B cell (primary cell): Measurements from ENCODE around the gene FOXD4L3.

DNA sequence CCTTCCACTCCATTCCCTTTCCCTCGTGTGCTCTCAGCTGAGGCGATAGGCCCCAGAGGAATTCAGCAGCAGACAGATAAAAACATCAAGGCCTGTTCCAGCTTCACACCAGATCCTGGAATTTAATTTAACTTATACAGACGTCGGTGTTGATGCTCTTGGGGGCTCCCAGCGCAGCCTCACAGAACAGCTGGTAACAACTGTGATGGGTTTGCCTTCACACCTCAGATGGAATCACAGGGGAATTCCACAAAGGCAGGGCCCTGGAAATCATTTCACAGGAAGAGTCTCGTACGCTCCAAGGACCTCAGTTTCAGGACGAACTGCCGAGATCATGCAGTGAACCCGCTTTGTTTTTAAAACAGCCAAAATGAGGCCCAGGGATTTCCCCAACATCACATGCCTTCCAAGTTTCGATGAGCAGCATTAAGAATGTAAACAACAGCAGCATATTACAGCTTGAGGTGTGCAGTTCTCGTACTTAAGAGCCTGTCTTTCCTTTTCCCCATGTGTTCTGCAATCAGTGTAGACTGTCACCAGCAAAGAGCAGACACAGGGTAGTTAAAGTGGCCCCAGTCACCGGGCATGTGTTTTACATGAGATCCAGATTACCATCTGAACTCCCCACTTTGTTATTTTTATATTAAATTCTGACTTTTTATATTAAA, 73.5 kb upstream of the ALDH1B1 start:
- PRO-cap, result no peak
- CAGE, long polyA plus RNA, result no peak

DNA sequence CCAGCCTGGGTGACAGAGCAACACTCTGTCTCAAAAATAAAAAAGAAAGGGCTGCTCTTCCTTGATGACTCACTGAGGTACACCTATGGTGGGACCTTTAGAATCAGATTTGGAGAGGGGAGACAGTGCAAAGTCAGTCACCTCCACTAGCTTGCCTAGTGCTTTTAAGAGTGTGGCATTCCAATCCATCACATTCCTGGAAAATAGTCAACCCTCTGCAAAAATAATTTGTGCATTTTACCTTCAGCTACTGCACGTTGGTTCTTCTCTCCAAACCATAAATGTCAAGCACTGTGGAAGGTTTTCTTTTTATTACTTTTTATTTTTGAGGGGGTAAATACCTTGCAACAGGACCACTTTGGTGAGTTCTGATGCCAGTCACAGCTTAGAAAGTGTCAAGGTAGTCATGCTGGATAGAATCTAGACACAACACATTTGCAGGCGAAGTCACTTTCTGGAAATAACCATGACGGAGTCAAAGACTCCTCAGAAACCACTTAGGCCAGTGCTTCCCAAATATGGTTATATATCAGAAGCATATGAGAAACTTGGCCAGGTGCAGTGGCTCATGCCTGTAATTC, 9.3 kb upstream of the ALDH1B1 start:
- PRO-cap, result no peak
- CAGE, long polyA plus RNA, result no peak

DNA sequence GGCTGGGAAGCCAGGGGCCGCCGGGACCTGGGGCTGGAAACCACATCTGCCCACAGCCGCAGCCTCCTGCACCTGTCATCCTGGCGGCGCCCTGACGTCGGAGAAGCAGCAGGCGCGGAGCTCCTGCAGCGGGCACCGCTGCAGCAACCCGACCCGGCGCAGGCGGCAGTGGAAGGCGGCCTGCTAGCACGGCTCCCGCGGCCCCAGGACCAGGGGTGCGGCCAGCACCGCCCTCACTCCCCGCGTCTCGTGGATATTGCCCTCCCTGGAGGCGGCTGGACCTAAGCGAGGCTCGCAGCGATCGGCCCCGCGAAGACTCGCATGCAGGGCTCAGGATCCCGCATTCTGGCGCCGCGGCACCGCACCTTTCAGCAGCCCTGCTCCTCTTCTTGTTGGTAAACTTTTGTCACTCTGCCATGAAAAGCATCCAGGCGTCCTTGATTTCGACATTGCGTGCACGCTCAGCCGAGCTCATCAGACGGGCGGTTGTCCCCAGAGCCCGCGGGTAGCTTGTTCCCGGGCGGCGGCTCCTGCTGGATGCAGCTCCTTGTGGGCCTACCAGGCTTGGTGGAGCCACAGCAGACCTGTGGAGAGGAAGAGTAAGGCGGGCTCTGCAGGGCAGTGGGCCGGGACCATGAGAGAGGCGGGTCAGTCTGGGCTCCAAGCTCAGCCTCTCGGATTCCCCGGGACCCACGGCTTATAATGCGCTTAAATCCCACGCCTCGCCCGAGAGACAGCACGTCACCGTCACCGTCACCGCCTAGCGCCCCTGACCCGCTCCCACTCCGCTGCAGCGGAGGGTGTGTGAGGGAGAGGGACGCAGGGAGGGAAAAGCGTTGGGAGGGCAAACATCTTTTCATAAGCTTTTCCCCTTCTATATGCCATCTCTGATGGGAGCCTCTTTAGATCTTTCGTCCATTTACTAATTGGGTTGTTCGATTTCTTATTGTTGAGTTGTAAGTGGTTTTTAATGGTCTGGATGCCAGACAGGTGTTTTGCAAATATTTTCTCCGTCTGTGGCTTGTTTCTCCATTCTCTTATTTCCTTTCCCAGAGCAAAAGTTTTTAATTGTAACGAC, 1.8 kb upstream of the ANKRD18A start:
- PRO-cap, result no peak
- CAGE, long polyA plus RNA, result no peak

DNA sequence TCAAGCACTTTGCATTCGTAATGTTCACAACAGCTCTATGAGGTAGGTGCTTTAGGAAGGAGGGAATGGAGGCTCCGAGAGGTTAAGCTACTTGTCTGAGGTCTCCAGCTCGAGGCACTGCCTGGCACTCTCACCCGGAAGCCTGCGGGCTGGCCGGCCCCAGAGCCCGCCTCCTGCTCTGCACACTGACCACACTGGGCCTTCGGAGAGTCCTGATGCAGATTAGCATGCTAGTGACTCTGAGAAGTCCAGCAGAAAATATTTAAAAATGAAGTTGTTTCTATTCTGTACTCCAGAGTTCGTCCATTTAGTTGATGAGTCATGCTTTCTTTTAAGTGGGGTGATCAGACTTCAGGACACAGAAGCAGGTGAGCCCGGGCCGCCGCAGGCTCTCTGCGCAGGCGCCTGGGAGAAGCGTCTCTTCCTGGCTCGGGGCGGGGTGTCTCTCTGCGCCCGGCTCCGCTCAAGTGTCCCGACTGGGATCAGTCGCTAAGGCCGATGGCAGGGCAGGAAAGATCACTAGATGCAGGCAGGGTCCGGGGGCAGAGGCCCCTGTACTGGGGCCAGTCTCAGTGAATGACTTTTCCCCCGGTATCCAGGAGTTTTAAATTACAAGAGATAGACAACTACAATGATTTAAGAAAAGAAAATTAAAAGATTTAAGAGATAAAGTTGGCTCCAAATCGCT, 32.5 kb downstream of the FAM240B start:
- PRO-cap, result no peak
- CAGE, long polyA plus RNA, result no peak

DNA sequence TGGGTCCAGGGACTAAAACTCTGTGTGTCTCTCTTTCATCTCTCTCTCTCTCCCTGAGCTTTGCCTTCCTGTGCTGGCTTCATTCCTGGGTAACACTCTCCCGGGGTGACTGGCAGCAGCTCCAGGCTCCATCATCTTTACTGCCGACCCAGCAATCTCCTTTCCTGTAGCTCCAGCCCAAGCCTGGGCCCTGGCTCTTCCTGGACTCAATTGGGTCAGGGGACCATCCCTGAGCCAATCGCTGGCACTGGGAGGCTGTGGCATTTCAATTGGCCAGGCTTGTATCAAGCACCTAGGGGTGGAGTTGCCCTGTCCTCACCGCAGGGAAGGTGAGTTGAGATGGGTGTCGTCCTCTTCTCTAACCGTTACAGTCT, 31.9 kb downstream of the FAM240B start:
- PRO-cap, result no peak
- CAGE, long polyA plus RNA, result no peak

- PRO-cap, result no peak
- CAGE, long polyA plus RNA, result no peak
These were observed 518.8 kb downstream of the SPATA31A1 start for GRCh38 chr9:39874290-39874563.

- PRO-cap, result no peak
- CAGE, long polyA plus RNA, result no peak
These were observed 461.8 kb upstream of the ZNG1F start for GRCh38 chr9:41651007-41651244.

DNA sequence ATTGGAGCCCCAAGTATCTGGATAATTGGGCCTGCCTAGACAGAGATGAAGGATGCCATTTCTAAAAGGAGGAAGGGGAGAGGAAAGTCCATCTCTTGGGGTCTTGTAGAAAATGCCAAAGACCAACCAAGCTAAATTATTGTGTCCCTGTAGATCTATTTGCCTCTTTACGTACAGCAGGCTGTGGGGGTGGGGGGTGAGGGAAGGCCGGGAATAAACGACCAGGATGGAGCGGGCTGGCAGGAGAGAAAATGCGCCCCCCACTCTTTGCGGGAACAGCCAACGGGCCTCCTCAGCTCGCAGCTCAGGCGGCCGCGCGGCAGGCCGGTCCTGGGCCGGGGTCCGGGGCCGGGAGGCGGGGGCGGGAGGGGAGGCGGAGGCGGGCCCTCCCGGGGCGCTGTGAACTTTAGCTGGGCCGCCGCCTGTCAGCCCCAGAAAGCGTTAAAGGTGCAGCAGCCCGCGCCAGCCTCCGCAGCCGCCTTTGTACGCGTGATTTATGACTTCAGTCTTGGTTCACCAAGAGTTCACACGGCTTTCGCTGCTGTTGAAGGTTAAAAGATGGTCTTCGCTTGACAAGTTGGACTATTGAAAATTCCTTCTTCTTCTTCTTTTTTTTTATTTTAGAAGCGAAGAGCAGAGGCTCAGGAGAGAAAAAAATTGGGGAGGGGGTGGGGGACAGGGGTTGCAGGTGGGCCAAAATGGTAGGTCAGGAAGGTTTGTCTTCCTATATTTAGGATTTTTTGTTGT, 466.0 kb upstream of the ZNG1F start:
- PRO-cap, result no peak
- CAGE, long polyA plus RNA, result no peak

DNA sequence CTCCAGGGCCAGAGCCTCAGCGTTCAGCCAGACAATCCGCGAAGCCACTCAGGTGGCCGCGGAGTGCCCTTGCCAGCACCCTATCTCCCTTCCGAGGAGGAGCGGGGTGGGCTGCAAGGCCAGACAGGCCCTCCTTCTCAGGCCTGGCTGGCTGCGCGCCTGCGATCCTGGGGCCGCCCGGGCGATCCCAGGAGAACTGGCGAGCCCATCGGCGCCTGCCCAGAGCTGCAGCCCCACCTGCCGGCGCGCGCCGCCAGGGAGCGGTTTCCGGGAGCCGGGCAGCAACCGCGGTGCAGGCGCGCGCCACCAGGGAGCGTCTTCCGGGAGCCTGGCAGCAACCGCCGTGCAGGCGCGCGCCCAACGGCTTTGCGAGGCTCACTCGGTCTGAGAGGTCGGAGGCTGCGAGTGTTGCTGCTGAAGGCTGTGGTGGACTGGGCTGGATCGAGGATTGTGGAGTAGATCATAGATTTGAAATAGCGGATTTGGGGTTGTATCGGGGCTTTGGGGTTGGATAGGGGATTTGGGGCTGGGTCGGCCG, 668.7 kb downstream of the SPATA31A6 start:
- PRO-cap, result no peak
- CAGE, long polyA plus RNA, result no peak

GRCh38 chr9:64368957-64369509, 916.0 kb downstream of the FOXD4L5 start:
- PRO-cap, result no peak
- CAGE, long polyA plus RNA, result no peak

DNA sequence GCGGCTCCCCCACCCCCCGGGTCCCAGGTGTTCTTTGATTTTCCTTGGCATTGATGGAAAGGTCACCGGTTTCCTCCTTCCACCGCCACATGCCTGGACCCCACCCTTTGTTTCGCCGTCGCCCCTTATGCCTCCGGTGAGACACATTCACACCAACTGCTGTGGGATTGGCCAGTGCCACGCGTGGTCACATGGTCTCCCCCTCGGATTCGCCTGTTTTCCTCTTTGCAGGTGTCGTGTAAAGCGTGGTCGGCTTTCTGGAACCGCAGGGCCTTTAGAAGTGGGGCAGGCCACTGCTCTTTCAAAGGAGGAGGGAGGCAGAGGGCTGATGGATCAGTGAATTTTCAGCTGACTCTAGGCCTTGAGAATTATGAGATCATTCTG, 101.2 kb upstream of the FOXD4L5 start:
- PRO-cap, result no peak
- CAGE, long polyA plus RNA, result no peak

- PRO-cap, result no peak
- CAGE, long polyA plus RNA, result no peak
These were observed 150.6 kb upstream of the ANKRD20A1 start for GRCh38 chr9:67708129-67708546.

GRCh38 chr9:67717834-67718413, 140.8 kb upstream of the ANKRD20A1 start:
- PRO-cap, result no peak
- CAGE, long polyA plus RNA, result no peak

GRCh38 chr9:68302523-68302988, at the start of gene FOXD4L3:
FOXD4L3 (plus strand) TSS chr9:68302867.
- PRO-cap, result no peak
- CAGE, long polyA plus RNA, result no peak

GRCh38 chr9:68515228-68516121, 25.2 kb downstream of the TMEM252 start:
- PRO-cap, result no peak
- CAGE, long polyA plus RNA, result no peak

DNA sequence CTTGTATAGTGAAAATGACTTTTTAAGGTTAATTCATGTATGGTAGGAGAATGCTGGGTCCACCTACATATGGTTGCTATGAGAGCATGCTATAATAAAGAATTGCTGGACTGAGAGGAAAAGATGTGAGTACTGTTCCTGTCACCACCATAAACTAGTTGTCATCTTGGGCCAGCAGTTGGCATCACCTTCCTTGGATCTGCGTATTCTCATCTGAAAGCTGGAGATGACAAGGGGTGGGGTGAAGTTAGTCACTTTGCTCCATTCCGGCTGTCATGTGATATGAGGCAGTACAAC, 33.3 kb downstream of the PIP5K1B start:
- PRO-cap, result no peak
- CAGE, long polyA plus RNA, result no peak

GRCh38 chr9:68779374-68779846, 455 bp upstream of the PABIR1 start:
- PRO-cap, result no peak
- CAGE, long polyA plus RNA, result no peak

DNA sequence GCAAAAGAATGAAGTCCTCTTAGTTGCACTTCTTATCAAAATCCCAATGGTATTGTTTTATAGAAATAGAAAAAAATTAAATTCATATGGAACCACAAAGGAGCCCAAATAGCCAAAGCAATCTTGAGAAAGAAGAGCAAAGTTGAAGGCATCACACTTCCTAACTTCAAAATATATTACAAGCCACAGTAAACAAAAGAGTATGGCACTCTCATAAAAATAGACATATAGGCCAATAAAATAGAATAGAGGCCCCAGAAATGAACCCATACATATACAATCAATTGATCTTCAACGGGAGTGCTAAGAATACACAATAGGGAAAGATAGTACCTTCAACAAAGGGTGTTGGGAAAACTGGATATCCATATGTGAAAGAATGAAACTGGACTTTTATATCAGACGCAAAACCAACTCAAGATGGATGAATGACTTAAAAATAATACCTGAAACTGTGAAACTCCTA, 19.5 kb downstream of the PABIR1 start:
- PRO-cap, result no peak
- CAGE, long polyA plus RNA, result no peak

GRCh38 chr9:68878213-68878732, 98.4 kb downstream of the PABIR1 start:
- PRO-cap, result no peak
- CAGE, long polyA plus RNA, result no peak

GRCh38 chr9:68894303-68894769, 114.5 kb downstream of the PABIR1 start:
- PRO-cap, result no peak
- CAGE, long polyA plus RNA, result no peak